Camera-type eye (tissue), 1 donor: ENCODE measurements around the gene NRN1.

- RAMPAGE, long total RNA, result no peak
These were observed 76.9 kb downstream of the FAM50B start for GRCh38 chr6:3925954-3926495.

- RAMPAGE, long total RNA, result no peak
These were observed 1.4 kb downstream of the ECI2 start for GRCh38 chr6:4133745-4134568.

DNA sequence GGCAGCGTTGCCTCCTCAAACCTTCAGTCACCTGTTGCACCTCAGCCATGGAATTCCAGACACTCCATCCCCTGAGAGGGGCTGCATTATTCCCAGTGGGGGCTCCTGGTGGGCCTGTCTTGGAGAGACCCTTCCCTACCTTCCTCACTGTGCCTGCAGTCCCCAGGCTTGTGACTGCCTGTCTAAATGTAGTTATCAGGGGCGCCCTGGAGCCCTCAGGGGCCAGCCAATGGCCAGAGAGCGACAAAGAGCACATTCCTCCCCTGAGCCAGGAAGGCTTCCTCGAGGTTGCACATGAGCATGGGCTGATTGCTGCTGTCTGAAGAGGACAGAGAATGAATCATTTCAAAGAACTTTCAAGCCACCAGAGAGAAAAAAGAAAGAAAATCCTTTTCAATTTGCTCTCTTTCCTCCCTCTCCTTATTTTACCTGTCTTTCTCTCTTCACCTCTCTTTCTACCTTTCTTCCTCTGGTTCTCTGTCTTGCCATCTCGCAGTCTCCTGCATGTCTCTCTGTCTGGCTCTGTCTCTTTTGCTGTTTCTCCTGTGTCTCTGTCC lies 211.7 kb upstream of the ECI2 start:
- RAMPAGE, long total RNA, result no peak

DNA sequence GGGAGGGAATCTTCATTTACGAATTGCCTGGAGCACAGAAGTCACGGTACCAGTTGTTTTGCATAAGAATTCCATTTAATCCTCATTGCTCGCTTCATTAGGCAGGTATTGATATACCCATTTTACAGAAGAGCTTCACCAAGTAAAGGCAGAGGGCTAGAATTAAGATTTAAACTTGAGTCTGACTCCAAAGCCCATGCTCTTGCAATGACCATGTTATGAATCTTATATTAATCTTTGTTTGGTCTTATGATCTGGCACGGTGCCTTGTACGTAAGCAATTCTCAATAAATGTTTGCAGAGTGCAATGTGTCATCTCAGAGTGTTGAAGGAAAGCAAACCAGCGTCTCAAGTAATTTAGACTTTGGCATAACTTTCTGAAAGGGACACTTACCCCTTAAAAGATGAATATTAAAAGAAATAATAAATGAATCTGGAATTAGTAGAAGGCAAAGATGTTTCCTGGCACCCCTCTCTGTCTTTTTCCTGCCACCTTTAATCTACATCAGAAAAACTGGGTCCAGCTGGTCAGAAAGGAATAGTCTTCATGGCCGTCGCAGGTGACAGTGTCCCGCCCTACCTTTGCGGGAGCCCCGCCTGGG lies 266.0 kb upstream of the ECI2 start:
- RAMPAGE, long total RNA, result no peak

DNA sequence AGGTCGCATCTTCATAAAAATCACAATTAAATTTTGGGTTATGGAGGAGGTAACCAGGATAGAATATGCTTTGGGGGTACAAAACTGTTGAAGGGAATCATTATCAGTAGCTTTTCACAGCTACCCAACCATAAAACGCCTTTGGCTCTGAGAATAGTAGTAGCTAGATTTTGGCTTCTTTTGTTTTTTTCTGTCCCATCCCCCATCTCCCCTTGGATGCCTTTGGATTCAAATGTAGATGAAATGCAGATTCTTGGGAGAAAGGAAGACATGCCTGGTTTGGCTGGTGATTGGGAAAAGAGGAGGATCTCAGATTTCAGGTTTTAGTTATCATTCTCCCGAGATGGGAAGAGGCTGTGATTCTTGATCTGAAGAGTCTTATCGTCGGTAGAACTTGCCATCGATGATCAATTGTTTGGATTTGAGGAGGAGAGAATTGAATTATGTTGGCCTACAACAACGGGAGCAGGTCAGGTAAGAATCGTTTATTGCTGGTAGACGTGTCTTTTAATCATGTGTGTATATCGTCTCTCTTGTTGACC lies 3.4 kb upstream of the CDYL start:
- RAMPAGE, long total RNA, result no peak

GRCh38 chr6:4797128-4797515 lies 20.9 kb downstream of the CDYL start:
- RAMPAGE, long total RNA, result no peak

DNA sequence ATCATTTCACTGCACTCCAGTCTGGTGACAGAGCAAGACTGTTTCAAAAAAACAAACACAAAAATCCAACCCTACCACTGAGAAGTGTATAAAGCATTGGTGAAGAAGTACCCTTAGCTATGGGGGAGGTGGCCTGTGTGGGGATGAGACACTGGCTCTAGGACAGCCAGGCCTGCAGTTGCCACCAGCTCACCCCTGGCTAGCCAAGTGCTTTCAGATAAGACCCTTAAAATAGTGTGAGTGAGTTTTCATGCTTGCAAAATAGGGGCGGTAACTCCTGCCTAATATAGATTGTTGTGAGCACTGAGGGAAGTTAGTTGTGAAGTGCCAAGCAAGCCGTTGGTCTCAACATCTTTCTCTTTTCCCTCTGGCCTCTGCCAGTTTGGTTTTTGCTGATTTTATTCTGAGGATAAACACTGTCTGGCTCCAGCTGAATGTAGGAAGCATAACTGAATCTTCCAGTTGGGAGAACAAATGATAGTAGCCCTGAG lies 11.3 kb downstream of the PPP1R3G start:
- RAMPAGE, long total RNA, result no peak

DNA sequence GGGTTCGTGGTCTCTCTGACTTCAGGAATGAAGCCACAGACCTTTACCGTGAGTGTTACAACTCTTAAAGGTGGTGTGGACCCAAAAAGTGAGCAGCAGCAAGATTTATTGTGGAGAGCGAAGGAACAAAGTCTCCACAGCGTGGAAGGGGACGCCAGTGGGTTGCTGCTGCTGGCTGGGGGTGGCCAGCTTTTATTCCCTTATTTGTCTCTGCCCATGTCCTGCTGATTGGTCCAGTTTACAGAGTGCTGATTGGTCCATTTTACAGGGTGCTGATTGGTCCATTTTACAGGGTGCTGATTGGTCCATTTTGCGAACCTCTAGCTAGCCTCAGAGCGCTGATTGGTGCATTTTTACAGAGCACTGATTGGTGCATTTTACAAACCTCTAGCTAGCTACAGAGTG lies 35.3 kb downstream of the PPP1R3G start:
- RAMPAGE, long total RNA, result no peak

DNA sequence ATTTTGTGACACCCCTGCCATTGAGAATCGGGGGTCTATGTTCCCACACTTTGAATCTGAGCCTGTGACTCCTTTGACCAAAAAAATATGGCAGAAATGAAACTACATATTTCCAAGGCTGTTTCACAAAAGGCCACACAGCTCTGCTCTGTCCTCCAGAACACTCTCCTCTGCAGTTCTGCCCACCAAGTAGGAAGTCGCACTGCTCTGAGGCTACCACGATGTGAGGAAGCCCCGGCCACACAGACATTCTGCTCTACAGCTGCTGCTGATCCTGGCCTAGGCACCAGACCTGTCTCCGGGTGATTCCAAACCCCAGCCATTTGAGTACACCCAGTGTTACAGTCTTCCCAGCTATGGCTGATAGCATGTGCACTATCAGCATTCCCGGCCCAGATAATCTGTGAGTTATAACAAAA lies 85.1 kb downstream of the LYRM4 start:
- RAMPAGE, long total RNA, result no peak

DNA sequence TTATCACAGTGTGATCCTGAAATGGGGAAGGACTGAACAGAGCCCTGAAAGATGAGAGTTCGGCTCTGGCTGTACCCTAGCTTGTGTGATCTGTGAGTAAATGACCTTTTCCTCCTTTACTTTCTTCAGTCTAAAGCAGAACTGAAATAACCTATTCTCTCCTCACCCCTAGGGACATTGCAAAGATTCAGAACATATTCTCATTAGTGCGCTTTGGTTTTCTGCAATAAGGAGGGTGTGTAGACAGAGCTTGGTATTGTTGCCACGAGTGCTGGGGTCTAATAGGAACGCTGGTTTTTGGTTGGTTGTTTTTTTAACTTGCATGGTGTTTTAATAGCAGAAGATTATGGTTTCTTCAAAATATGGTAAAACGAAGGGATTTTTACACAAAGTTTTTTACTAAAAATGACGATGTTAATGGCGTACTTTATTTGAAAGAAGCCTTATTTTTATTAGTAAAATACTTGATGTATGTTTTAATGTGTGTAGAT lies 16.8 kb downstream of the FARS2 start:
- RAMPAGE, long total RNA, result no peak

GRCh38 chr6:5446286-5447021 lies 185.1 kb downstream of the FARS2 start:
- RAMPAGE, long total RNA, result no peak

GRCh38 chr6:5623692-5624171 lies 362.4 kb downstream of the FARS2 start:
- RAMPAGE, long total RNA, result no peak

GRCh38 chr6:5653780-5654346 lies 352.9 kb downstream of the NRN1 start:
- RAMPAGE, long total RNA, result no peak

DNA sequence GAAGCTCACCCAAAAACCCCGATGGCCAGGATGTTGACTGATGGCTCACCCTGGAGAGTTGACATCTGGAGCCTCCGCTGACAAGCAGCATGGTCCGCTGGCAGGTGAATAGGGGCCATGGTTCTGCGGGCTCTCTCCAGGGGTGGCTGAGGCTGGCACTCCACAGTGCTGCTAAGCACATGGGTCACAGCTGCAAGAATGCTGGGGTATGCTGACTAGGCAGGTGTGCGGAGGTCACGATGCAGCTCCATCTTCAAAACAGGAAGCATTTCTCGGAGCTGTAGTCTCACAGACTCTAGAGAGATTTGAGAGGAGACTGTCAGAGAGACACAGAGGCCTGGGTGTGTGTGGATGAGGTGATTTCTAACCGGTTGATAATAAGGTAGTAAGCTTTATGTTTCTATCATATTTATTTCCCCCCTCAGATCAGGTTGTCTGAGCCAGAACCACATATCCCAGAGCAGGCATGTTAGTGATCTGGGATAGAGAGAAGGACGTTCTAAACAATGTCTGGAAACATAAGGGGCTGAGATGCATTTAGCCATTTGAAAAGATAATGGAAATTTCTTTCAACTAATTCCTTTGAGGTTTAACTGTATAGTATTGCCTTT lies 341.5 kb downstream of the NRN1 start:
- RAMPAGE, long total RNA, result no peak

DNA sequence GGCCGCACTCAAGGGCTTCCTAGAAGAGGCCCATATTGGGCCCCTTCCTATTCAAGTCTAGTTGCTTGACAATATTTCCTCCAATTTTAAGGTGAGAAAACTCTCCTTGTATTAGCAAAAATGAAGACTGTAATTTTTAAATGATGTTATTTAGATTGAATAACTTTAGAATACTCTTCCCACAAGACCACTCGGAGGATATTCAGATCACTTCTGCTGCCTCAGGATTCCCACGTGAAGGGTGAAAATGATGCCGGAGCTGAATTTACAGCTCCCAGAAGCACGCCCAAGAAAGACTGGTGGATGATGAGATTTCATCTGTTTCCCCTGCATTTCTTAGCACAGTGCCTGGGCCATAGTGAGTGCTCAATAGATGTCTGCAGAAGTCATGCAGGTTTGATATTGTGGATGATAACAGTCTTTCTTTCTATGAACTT lies 320.9 kb downstream of the NRN1 start:
- RAMPAGE, long total RNA, result no peak

GRCh38 chr6:5782633-5783373 lies 223.9 kb downstream of the NRN1 start:
- RAMPAGE, long total RNA, result no peak

GRCh38 chr6:5936077-5936505 lies 70.6 kb downstream of the NRN1 start:
- RAMPAGE, long total RNA, result no peak

DNA sequence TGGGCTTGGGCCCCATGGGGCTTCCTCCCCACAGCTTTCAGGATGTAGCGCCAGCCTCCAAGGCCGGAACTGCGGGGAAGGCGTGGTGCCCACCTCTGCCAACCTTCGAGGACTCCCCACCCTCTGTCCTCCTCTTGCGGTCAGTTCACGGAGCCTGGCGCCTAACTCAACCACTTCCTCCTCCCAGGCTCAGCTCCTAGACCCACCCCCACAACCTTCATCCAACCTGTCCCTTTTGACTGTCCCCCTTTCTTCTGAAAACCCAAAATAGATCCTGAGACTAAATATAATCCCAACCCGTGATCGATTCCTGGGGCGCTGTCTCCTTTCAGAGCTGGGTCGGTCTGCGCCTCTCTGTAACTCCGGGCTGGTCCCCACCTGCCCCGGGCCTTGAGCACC lies 6.7 kb downstream of the NRN1 start:
- RAMPAGE, long total RNA, result no peak

DNA sequence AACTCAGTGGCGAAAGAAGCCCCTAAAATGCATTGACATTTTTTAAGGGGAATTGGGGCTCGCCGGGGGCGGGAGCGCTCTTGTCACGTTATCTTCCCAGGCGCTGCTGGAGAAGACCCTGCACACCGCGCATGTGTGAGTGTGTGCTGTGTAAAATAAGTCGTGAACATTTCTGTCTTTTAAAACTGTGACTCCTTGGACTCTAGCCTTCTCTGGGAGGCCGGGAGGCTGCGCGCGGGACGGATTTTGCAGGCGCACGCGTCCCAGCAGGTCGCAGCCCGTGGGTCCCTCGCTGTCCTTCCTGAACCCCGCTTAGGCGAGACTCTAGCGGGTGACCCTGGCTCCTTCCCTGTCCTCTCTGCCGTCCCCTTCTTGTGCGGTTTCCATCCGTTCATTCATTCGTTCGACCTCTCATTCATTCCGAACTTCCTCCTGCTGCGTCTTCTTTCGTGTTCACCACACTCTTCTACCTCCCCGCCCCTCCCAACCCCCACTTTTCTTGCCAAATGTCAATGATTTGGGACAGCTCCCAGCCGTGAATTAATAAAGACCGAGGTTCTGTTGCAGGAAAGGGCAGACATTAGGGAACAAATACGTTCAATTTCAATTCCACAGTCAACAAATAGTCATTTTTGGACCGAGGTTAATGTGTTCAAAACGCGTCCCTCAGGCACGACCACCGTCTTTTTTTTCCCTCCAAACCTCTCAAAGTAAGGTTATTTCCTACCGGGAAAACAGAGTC lies 2.1 kb downstream of the NRN1 start:
- RAMPAGE, long total RNA, result no peak

GRCh38 chr6:6006418-6007169 lies at the start of gene NRN1:
Gene NRN1, minus strand, starts transcription at chr6:6006925.
- RAMPAGE, long total RNA, result start-site peak on the minus strand at chr6:6006880-6006903, 27 reads